ENCODE results near the gene BCL2L14.

DNA sequence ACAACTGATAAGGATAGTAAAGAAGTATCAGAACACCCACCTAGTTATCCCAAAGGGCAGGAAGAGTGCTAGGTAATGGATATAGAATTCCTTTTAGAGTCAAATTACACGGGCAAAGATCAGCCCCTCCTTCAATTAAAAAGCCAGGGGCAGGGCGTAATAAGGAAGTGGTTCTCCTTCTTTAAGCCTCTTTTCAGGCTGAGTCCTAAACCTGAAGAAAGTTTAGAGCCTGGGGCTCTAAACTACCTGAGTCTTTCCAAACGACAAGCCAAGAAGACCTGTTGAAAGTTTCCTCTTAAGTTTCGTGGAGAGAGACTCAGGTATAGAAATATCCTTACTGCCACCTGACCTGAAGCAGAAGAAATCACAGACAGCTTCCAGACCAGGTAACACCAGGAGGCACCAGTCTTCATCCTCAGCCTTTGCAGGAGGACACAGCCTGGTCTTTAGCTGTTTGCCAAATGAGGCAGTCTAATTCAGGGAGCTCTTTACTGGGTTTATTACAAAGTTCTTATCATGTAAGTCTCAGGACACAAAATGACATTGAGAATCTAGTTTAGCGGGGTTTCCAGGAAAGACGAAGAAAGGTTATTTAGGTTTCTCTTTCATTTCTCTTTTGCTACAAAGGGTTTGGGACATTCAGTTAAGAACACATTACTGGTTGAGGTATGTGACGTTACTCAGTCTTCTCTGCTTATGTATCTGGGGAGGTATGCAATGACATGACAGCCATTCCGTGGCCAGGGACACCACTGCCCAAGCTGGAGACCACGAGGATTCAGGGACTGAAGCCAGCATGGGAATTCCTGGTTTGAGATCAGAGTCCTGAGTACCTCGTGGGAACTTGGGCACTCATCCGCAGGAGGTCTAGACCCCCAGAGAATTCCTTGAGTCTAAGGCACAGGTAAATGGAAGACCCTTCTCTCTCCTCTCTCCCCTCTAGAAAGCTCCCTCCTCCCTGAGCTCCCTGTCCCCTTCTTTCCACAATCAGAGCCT, at the start of gene BCL2L14:
Gene BCL2L14 (plus strand): TSS at position 188 of the 996 bp plus-strand sequence.
- RRBS: no CpG with 5 or more reads among the region's 11 CpGs

DNA sequence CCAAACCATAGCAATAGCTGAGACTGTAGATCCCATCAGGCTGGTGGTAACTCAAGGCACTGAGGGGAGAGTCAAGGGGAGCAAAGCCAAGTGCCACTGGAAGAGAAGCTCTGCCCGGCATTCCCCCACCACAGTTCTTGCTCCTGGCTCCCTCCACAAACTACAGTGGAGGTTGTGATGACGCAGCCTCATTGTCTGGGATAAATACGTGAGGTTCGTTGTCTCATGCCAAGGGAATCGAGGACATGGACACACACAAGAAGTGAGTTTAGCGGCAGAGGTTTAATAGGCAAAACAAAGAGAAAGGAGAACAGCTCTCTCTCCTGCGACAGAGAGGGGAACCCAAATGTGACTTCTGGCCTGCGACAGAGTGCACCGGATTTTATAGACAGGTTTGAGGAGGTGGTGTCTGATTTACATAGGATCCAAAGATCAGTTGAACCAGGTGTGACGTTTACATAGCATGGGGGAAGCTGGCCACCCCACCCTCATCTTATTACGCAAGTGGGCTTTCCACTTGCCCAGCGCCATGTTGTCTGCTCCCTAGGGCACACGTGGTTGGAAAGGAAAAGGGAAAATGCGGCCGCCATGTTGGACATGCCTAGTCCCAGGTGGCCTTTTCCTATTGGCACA, 17.3 kb downstream of the BCL2L14 start:
- RRBS: no CpG with 5 or more reads among the region's 15 CpGs

- RRBS: no CpG with 5 or more reads among the region's 1 CpG
Measured at GRCh38 chr12:12119298-12119800, 48.6 kb downstream of the BCL2L14 start.

- RRBS: no CpG with 5 or more reads among the region's 7 CpGs
Measured at GRCh38 chr12:12396635-12397367, 39.9 kb downstream of the BORCS5 start.

- RRBS: no CpG with 5 or more reads among the region's 11 CpGs
Measured at GRCh38 chr12:12397830-12399026, 41.4 kb downstream of the BORCS5 start.

DNA sequence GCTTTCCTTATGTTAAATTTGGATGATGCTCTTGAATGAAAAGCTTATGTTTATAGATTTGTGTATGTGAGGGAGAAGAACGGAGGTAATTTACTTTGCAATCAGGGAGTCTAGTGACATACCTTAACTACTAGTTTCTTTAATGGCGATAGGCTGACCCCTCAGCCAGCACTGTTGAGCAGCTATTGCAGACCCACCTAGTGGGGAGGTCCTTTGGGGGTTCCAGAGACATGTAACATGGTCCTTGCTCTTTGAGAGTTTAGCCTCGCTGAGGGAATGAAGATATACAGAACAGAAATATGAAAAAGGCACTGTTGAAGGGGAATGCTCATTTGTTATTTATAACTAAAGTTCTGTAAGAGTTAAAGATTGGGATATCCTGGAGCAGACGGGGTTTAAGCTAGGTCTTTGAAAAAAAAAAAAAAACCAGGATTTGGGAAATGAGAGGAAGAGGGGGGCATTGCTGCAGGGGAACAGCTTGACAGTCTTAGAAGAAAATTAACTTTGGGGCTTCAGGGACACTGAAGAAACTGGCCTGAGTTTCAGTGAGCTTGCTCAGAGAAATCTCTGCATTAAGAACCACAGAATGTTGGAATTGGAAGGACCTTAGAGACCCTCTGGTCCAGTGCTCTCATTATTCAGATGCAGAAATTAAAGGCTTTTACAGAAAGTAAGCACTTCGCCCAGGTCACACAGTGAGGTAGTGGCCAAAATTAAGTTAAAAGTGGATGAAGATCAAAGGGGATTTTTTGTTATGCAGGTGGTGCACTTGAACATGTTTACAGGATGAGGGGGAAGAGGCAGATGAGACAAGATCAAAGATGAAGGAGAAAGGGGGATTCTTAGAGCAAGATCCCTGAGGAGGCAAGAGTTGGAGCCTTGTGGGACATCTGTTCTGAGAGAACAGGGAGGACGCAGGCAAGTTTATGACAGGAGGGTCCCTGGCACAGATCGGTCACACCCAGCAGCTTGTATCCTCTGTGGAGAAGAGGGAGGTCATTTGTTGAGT, 83.6 kb downstream of the BORCS5 start:
- RRBS: no CpG with 5 or more reads among the region's 7 CpGs

DNA sequence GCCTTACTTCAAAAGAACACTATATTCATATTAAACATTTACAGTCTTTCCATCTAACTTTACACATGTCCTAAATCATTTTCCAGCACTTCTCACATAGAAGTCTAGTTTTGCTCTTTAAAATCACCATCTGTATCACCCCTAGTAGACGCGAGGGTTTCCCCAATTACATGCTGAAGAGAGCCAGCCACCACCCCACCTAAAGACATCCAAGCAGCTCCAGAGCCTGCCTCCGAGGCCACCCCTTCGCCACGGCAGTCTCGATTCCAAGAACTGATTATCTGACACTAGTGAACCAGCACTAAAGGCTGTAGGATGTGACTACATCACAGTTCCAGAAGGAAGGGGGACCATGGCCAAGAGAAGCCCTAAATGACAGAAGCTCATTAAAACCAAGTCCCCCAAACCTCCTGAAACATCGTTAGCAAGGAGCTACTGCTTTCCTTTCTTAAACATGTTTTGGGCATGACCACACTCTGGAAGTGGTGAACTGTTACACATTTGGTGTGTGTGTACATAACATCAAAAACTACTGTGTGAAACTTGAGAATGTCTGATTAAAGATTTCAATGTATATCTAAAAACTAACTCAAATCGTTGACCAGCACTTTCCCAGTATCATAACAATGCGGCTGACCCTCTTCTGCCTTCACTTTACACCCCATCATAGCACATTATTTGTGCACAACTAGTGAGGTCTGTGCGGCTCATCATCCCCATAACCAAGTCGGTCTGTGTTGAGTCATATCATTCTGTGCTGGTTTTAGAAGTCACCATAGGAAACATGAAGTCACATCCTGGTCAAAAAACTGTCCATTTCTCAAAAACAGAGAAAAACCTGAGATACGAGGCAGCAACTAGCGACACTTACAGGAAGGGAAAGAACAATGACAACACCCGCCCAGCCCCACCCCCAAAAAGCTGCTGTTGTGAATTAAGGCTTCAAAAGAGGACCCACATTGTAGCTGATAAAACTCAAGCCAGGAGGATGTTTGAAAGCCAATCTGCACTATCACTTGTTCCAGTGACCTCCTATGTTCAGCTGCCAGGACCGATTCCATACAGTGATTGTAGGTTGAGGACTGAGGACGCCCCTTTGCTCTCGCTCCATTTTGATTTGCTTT, 88.0 kb downstream of the DUSP16 start:
- RRBS: no CpG with 5 or more reads among the region's 17 CpGs

DNA sequence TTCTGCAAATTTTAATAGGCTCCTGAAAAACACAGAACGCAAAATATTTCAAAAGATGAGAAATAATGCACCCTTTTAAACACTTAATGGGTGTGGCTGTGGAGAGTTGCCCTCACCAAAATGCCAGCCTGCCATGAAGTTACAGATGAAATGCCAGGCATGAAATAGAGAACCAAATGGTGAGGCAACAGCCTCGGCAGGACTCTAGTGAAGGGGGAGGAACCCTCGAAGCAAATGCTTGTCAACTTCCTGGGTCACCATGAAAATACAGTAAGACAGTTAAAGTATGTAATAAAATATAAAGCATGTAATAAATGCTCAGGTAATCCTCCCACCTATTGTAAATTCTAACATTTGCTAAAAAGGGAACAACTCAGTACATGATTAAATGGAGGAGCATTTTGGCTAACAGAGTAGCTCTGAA, 24.1 kb downstream of the DUSP16 start:
- RRBS: no CpG with 5 or more reads among the region's 3 CpGs

DNA sequence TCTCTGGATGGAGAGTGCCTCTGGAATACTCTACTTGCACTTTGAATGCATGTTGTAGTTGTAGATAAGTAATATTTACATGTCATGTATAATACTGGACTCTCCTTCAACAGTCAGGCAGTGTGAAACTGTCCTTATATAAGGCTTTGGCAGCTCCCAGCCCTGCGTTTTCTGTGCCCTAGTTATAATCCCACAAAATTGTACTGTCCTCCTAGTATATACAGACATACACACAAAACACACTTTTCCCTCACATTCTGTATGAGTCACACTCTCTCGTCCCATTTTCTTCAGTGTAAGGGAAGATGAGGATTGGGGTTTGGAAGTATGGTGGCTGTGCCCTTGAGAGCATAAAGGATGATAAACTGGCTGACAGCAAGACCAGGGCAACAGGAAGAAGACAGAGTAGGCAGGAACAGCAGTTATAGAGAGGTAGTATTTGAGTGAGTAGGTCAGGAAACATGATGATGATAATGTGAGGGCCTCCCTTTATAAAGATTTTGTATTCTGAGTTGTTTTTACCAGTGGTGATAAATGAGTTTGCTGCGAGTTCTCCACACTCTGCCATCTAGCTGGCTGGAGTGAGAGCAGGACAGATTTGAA, 4.9 kb downstream of the CREBL2 start:
- RRBS: no CpG with 5 or more reads among the region's 3 CpGs

DNA sequence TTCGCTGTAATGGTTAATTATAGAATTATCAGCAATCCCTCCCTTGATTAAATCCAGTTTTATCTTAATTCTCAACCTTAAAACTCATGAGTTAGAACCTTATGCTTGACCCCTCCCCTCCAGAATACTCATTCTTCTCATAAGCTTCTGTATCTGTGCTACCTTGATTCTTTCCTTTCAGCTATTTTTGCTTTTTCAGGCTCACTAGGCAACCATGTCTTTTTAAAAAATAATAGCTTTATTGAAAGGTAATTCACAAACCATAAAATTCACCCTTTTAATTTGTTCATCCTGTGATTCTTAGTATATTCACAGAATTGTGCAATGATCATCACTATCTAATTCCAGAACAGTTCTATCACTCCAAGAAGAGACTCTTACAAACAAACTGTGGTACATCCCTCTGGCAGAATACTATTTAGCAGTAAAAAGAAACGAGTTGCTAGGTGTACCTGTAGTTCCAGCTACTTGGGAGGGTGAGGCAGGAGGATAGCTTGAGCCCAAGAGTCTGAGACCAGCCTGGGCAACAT, 14.7 kb downstream of the CREBL2 start:
- RRBS: no CpG with 5 or more reads among the region's 2 CpGs

DNA sequence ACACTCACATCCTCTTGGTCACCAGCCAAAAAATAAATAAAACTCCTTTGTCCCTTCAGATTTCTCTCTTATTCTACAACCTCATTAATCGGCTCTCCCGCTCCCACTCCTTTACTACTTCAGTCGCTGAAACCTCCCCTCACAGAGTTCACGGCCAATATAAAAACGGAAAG, 220 bp downstream of the GPR19 start:
- RRBS: no CpG with 5 or more reads among the region's 5 CpGs

- RRBS: no CpG with 5 or more reads among the region's 5 CpGs
Measured at GRCh38 chr12:12704648-12705139, 8.7 kb upstream of the GPR19 start.

DNA sequence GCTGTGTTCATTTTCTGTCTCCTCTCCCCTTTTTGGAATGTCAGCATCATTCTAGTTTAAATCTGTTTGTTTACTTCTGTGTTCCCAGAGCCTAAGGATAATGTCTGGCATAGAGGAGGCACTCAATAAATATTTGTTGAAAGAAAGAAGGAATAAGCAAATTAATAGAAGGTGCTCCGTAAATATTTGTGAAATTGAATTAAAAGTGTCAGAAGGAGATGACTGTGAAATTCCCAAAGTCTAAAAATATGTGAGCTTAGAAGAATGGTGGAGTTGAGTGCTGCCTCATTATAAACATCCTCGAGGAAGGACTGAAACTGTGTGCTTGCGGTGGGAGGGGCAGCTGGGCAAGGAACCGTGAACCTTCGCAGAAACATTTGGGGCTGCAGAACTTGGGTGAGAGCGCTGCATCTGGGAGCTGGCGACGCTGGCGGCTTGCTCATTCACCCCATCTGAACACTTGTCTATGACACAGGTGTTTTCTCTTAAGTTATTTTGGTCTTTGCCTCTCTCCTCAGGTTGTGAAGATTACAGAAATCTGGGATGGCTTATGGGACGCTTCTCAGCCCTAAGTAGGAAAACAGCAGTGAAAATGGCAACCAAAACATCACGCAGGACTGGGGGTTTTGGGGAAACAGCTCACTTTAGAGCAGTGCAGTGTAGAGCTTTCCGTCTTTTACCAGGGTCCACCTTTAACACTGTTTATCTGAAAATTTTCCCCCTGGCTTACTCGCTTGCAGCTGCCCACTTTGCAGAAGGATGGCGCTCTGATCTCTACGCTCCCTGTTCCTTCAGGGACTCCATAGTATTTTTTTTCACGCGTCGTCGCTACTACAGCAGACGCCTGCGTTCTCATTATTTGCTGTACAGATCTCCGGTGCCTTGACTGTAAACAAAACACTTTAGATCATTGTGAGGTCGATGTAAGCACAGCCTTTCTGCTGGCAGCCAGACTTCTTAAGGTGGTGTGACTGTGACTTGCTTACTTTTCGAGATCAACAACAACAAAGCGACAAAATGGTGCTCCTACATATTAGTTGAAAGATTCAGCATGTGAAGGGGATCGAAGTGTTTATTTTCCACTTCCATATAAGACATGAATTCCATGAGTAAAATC, 2.8 kb upstream of the CDKN1B start:
- RRBS: no CpG with 5 or more reads among the region's 26 CpGs

DNA sequence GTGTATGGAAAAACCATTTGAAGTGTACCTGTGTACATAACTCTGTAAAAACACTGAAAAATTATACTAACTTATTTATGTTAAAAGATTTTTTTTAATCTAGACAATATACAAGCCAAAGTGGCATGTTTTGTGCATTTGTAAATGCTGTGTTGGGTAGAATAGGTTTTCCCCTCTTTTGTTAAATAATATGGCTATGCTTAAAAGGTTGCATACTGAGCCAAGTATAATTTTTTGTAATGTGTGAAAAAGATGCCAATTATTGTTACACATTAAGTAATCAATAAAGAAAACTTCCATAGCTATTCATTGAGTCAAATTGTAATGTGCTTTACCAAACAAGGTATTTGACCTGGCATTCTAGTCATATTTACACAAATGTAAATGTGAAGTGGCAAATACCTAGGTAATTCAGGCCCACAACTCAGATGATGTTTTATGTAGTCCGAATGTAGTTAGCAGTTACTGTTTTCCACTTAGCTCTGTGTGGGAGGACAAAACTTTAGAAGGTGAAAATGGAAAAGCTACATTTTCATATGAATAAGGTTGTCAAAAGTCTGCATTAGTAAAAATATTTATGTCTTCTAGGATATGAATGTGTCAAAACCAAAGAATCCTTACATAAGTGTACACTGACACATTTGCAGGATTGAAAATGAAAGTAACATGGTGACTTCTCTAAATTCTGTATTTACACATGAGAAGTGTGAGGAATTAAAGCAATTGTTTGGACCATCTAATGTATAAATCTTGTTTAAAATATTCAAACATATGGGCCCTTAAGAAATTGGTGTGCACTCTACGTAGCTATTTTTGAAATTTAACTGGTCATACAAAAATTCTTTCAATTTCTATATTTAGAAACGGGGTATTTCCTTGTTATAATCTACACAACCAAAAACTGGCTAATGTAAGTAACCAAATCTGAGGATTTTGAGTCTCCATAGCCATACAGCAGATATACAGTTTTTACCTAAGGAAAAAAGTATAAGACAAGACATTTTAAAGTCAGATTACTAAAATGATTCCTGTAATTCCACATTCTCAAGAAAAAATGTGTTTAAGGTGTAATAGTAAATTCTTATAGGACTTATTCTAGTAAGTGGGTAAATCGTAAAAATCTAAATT, 5.3 kb downstream of the CDKN1B start:
- RRBS: no CpG with 5 or more reads among the region's 4 CpGs

GRCh38 chr12:12788149-12788574, 2.7 kb downstream of the APOLD1 start:
- RRBS: no CpG with 5 or more reads among the region's 6 CpGs

DNA sequence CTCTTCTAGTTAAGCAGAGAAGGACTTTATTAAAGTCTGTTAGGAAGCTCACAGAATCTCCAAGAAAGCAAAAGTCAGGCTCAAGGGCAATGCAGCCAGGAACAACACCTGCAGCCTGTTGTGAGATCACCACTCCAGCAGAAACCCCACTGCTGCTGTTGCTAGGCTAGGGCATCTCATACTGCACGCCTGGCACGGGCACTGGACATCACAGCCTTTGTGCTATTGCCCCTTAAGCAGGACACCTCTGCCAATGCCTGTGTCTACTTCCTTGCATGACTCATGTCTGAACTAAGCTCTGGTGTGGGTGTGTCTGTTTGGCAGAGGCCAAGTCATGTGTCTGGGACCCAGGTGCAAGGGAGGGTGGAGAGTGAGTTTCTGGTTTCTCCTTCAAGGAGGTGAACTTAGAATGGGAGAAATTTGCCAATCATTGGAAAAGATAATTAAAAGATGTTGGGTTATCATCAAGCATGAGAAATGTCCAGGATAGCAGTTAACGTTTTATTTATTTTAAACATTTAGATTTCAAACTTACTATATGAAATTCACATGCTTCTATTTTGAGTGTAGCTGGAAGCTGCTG, 9.9 kb upstream of the DDX47 start:
- RRBS: no CpG with 5 or more reads among the region's 3 CpGs

- RRBS: no CpG with 5 or more reads among the region's 2 CpGs
Measured at GRCh38 chr12:12809135-12809479, 4.0 kb upstream of the DDX47 start.

- RRBS: no CpG with 5 or more reads among the region's 1 CpG
Measured at GRCh38 chr12:12831802-12832001, 18.6 kb downstream of the DDX47 start.

GRCh38 chr12:12975653-12976162, 23.7 kb upstream of the GPRC5D start:
- RRBS: no CpG with 5 or more reads among the region's 5 CpGs

- RRBS: no CpG with 5 or more reads among the region's 3 CpGs
Measured at GRCh38 chr12:12990812-12991011, 9.4 kb downstream of the HEBP1 start.